ENCODE data around the genes PACSIN2 and PNPLA3.

DNA sequence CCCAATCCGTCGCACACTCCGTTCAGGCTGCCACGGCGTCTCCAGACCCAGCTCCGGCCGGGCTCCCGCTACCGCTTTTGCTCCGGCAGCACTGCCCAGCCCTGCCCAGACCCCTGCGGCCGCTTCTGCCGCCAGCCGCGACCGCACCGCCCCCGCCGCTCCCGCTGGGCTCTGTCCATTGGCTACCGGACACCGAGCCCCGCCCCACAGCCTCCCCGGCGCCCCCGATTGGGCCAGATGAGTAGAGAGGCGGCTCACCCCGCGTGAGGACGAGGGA lies at the start of gene PACSIN2:
PACSIN2 (minus strand) TSS at position 127 of the 277 bp plus-strand sequence.
- PRO-cap, result bidirectional peak, plus-strand start outside the sequence, minus-strand start at position 127 of the sequence

- PRO-cap, result no peak
These were observed 3.6 kb upstream of the PACSIN2 start for GRCh38 chr22:43018404-43019124.

DNA sequence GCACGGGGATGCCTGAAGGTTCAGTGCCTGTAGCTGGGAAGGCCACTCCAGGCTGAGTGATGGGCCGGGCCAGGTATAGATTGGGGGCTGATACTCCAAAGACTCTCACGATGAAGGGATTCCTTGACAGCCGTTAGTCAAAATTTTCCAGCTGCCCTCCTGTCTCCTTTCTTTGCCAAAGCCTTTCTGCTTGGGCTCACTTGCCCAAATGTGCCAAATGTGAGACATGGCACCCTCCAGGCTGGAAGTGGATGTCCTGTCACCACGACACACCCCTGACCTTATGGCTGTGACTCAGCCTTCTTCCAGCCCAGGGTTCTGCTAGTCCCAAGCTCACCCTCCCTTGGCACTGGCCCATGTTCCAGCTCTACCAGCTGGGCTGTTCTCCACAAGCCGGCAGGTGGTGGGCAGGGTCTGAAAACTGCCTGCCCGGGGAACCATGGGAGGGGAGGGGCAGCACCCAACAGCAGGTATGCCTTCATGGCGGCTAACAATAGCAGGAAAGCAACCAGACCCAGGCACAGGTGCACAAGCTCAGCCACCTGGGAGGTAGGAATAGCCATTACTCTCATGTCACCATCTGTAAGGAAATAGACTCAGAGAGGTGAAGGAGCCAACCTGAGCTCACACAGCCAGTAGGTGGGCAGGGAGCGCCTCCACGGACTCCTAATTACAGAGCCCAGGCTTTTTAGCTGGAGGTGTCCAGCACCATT lies 13.4 kb upstream of the PACSIN2 start:
- PRO-cap, result no peak

DNA sequence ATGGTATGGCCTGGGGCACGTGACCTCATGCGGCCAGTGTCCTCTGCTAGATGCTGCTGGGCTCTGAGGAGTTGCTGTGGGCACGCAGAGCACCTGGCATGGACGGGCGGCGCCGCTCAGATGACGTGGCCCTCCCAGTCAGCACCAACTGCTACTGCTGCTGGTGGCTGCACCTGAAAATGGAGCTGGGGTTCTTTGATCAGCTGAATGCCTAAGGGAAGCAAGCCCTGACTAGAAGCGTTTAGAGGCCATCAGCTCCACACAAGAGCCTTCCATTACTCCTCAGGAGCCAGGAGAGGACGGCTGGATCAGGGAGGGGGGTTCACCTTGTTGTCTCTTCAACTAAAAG lies 27.6 kb upstream of the PACSIN2 start:
- PRO-cap, result no peak

- PRO-cap, result no peak
These were observed 46.6 kb upstream of the TTLL12 start for GRCh38 chr22:43233370-43234195.

DNA sequence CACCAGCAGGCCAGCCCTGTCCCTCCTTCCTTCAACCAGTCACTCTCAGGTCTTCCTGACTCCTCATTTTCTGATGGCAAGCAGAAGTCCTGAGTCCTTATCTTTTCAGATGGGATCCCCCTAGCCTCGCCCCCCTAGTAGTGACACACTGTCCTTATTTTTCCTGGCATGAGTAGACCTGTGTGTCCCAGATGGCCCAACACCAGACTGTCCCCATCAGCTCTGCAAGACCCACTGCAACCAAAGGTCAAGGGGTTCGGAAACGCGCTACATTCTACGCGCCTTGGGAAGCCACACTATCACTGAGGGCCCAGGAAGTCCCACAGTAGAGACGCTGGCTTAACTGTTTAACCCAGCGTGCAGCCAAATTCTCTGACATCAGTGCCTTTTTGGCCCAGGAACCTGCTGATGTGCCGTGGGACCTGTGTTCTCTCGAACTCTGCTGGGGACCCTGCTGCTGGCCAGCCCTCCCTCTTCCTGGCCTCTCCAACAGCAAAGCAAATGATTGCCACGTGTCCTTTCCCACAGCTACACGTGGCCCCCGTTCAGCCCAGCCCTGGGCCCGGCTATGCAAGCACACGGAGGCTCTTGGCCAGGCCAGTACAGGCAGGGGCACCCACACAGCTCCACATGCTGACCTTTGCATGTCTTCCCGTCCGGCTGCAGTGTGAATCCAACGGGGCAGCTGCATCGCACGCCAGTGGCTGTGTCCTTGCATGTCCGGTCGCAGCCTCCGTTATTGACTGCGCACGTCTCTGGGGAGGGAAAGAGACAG lies 51.5 kb upstream of the TTLL12 start:
- PRO-cap, result no peak

DNA sequence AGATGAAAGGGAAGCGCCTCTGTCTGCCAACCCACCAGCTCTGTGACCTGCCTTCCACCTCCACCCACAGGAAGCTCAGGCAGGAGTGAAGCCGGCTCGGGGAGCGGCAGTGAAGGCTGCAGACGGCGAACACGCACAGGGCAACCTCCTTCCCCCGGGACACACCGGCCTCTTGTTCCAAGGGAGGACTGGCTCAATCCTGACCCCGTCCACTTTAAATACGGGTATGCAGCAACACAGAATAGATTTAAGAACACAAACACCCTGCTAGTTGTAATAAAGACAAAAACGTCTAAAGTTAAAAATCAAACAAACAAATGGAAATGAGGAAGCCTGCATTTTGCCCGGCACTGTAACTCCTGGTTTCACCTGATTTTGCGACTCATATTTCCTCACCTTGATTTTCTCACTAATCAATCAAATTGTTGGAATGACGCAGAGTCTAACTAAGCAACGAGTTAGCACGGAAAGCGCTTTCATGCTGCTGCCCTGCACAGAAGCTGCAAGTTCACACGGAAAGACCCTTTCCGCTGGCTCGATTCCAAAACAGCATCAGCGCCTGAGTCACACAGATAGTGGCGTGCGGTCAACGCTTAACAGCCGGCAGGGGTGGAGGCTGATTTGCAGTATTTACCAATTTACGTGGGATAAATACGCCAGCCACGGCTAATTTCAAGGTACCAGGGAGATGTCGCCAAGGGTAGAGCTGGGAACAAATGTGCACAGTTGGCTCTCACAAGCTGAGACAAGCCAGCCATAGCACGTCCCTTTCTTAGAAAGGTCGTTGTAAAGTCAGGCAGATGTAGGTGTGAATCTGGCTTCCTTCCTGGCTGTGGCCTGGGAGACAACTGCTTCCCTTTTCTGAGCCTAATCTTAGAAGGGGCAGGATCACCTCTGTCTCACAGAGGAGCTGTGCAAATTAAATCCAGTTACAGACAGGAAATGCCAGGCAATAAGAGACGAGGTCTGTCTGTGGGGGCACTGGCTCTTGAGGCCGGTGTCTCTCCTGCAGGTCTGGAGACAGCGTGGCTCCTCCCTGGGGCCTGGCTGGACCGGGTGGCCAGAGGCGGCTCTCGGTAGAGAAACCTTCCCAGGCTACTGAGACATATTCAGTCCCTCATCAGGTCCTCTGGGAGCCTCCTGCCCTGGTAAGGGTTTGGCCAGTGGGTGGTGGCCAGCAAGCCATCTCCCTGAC lies 76.9 kb upstream of the TTLL12 start:
- PRO-cap, result bidirectional peak, plus-strand start at position 82 of the sequence, minus-strand start at position 87 of the sequence; bidirectional peak, plus-strand start at position 680 of the sequence, minus-strand start at position 377 of the sequence

DNA sequence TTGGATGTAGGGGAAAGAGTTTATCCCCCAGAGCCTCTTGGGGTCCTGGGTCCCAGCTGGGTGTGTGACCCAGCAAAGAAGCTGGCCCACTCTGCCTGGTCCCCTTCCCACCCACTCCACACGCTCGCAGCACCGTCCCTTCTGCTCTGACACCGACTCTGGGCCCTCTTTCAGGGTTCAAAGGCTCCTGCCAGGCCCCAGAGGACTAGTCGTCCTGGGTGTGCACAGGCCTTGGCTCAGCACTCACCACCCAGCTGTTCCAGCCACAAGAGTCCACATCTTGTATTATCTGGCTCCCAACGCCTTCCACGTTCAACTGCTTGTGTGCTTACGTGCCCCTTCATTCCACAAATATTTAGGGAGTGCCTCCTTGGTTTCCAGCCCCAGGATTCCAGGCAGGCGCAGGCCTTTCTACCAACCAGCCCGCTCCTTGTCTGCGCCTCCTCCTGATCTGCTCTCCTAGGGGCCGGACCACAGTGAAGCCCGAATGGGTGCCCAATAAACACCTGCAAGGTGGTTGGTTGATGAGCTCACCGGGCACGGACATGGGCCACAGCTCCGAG lies 70.9 kb downstream of the SCUBE1 start:
- PRO-cap, result no peak

GRCh38 chr22:43342573-43343047 lies 562 bp downstream of the SCUBE1 start:
- PRO-cap, result no peak

DNA sequence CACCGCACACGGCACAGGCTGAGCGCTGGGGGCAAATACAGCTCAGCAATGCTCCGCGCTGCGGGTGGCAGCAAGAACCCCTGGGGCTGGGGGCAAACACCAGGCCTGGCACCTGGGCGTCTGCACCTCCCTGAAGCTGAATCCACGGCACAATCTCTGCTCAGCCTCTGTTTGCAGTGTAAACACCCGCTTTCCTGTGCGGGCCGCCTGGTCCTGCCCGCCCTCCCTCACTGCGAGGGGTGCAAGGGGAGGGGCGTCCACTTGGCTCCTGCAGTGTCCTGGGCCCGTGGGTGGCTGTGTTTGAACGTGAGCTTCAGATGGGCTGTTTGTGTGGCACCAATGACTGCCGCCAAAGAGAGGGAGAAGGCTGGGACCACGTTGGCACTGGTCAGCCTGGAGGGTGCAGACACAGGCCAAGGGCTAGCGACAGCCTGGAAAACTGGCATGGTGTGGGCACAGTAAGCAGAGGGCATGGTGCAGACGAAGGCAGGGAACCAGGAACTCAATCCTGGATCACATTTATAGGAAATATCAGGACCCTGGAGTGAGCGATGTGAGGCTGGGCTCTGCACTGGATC lies 14.7 kb upstream of the MPPED1 start:
- PRO-cap, result no peak

DNA sequence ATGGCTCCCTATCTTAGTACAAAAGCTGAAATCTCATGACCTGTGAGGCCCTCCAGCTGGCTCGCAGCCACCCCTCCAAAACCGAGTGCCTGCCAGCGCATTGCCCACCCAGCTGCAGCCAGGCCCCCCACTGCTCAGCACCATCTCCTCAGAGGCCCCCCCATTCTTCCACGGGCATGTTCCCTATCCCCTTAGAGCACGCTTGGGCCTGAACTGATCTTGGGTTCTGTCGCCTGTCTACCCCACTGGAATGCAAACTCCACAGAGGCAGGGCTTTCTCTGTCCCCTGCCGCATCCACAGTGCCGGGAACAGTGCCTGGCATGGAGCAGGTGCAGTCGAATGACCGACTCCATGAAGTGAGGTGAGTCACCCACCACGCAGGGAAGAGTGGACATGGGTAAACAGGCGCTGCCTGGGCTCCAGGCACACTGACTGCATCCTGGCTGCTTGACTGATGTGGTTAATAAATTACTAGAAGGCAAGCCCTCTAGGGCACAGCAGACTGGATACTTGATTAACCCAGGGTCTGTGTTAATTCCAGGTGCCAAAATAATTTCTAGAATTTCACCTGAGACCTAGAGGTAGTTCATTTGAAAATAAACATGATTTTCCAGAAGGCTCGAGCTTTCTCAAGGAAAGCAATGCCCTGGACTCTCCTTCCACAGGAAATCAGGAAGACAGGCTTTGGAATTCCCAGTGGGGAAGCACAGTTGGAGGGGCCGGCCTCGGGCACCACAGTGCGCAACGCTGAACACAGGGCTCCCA lies 11.5 kb upstream of the EFCAB6 start:
- PRO-cap, result no peak

DNA sequence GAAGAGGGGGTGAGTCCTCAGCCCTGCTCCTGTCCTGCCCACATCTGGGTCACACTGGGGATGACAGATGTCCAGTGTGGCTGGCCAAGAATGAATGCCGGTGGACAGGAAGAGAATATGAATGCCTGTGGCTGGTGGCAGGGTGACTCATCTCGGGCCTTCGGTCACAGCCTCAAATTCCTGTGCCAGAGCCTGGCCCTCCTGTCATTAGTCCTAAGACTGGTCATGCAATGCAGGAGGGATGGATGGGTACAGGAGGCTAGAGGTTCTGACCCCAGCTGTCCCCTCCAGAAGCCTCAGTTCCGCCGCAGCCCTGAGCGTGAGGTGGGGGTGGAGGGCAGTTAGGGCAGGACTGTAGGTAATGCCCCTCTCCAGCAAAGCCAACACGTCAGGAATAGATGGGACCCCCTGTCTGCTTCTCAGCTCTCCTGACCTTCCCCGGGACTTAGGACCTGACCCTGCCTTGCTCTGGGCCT lies 2.1 kb upstream of the PNPLA3 start:
- PRO-cap, result no peak

GRCh38 chr22:43922944-43924163 lies at the start of gene PNPLA3:
Gene PNPLA3 (plus strand): TSS chr22:43923805.
- PRO-cap, result bidirectional peak, plus-strand start at chr22:43923805, minus-strand start at chr22:43923505

DNA sequence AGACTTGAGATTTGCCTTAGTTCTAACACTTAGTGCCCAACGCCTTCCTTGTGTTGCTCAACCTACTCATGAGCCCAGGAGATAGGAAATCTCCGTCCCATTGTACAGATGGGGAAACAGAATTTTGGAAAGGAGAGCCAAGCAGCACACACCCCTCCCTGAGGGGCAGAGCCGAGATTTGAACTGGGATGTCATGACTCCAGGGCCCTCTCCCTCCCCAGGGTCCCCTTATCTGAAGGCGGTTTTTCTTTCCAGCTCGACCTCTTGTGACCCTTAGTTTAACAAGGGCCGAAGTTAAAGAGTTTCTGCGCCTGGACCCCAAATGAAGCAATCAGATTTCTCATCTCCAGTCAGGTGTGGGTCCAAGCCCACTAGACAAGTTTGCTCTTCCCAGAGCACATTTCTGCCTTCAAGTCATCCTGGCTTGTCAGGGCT lies 11.1 kb downstream of the PNPLA3 start:
- PRO-cap, result no peak

DNA sequence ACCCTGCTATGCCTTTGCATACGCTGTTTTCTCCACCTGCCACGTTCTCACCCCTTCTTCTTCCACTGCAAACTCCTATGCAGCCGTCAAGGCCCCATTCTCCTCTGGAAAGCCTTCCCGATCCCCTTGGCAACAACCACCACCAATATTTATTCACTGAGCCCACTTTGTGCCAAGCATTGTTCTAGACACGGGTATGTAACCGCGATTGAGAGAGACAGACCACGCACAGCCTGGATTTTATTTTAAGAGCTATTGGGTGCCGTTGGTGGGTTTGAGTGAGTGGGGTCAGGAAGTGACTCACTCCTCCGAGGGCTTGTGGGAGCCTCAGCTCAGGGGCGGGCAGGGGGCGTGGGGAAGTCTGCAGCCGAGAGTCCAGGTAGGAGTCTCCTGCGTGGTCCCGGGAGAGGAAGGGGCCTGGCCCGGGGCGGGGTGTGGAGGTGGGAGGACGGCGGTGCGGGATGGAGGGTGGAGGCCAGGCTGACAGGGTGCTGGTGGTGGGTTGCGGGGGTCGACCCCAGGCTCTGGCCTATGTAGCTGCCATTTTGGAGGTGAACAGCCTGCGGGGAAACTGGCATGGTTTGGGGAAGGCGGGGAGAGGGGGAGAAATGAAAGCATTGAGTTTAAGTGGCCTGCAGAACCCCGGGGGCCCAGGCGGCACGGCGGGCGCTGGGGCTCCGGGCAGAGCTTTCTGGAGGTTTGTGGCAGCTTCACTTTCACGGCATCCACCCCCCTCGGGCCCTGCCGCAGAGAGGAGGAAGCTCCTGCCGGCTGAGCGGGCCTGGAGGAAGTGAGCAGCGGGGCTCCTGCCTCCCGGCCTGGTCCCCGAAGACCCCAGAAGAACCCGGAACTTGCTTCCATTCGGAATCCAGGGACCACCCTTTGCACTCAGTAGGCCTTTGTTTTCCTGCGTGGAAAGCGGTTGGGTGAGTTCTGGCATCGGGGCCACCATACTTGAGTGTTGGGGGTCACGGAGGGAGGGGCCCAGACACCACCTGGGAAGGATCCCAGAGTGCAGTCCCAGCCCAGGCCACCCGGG lies 586 bp downstream of the PARVG start:
- PRO-cap, result no peak

DNA sequence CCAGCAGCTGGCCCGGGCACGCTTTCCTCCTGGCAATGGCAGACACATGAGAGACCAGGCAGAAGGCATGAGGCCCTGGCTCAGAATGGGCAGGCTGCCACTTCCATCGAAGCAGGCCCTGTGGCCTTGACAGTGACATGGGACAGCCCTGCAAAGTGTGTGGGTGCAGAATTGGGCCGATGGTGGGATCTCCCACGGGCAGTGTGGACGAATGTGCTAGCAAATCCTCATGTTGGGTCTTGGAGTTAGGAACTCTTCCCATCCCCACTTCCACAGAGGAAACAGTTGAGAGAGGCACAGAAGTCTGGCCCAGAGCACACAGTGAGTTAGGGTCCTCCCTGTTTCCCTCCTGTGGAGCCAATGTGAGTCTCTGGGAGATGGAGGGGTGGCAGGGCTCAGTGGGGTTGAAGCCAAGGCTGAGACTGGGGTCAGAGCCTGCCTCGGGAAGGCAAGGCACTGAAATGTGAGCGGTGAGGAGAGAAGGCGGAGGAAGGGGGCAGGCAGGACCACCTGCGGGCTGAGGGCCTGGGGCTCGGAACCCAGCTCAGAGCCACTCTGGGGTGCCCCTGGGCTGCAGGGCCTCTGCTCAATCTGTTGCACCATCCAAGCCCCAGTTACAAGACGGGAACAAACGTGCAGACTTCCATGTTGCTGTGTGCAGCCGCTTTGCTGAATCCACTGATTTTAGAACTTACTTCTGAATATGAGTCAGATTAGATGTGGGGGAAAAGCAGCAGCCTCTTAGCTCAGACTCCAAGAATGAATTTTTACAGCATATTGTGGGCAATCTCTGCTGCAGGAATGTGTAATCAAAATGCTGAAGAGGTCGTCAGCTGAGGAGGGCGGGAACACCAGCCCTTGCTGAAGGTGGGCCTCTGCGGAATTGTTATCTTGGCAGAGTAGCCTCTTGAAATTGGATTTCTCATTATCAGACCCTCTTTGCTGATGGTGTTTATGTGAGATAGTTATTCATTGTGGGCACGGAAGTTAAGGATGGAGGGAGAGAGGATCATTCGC lies 21.4 kb downstream of the PARVG start:
- PRO-cap, result no peak

GRCh38 chr22:44211599-44211972 lies 30.9 kb downstream of the PARVG start:
- PRO-cap, result no peak

DNA sequence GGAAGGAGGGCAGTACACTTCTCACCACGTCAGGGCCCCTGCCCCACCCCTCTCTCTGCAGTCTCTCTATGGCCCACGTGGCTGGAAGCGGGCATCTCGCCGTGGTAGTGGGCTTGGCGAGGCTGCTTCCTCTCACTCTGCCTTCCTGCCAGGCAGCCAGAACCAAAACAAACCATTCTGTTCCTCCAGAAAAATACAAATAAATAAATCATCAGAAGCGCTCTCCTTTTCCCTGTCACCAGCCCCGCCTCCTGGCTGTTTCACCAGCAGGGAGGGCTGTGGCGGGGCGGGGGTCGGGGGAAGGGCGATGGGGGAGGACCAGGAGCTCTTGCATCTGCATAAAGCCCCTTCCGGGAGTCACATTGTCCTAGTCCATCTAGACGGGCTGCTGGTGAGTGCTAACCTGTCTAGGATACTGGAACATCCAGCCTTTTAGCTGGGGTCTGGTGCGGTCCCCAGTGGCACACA lies 20.8 kb downstream of the SHISAL1 start:
- PRO-cap, result no peak

DNA sequence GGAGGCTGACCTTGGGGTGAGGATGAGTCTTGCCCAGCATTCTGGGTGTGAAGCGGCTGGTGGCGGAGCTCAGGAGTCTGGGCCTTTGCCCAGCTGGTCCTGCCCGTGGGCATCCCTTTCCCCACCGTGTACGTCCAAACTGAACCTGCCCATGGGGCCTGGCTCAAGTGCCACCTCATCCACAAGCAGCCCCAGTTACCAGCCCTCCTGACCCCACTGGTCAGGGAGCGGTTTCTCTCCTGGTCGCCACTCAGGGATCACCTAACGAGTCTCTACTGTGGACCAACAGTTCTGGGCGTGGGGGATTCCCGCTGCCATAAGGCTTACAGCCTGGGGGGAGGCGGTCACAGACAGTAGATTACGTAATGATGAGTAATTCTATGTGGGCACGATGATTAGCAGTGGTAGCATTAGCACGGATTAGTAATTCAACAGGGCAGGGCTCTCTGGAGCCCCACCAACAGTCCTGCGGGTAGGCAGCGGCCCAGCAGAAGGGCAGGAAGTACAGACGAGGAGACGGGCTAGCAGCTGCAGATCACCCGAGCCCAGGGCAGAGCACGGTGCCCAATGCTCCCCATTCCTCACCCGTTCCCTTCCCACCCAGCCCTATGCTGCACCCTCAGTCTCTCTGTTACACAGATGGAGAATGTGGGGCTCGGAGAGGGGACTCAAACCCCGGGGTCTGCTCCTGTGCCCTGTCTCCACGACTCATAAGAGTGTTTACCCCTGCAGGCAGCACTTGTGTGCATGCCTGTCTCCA lies 3.7 kb downstream of the SHISAL1 start:
- PRO-cap, result no peak

GRCh38 chr22:44311771-44312185 lies 973 bp downstream of the SHISAL1 start:
- PRO-cap, result no peak